PC-3 (cell line): Measurements from ENCODE around the genes POLR1H, ABCF1 and PPP1R18.

DNA sequence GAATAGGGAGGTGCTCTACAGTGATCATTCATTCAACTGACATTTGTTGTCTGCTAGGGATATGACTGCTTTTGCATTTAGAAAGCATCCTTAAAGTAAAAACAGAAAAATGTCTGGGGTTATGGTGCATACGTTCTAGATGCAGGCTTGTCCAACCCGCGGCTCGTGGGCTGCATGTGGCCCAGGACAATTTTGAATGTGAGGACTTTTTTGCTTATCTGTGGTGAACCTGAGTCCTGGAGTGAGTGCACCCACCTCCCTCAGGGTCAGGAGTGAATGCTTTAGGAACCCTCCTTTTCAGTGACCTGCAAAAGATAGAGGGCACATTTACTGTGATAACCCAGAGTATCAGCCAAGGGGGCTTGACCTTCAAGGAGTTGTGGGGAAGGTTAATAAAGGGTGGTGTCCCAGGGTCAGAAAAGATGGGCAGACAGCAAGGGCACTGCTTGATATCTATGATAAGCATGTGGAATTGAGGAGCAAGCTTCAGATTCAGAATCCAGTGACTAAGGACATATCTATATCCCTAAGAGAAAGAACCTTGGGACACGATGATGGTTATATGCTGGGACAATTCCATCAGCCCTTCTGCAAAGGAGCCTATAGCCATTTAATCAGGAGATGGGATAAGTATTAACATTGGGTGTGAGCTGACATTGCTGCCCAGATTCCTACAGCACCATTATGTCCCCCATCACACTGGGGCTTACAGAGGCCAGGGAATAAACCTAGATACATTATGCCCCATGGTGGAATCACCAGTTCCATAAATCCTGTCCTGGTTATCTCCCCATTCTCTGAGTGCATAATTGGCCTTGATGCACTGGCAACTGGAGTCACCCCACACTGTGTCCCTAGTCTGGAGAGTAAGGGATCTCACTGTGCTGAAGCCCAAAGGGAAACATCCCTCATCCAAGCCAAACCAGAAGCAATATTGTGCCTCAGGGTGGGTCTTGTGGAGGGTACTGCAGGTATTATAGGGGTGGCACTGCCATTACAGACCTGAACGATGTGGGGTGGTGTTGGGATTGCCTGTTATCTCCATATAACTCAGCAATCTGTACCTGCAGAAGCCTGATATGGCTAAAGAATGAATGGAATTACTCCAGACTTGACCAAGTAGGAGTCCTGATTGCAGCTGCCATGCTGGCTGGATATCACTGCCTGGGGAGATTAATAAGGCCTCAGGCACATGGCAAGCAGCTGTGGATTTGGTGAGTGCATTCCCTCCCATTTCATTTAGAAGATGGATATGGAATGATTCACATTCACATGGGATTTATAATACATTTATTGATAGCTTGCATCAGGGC lies 4.7 kb downstream of the HLA-A start:
- RAMPAGE, long total RNA: no peak

DNA sequence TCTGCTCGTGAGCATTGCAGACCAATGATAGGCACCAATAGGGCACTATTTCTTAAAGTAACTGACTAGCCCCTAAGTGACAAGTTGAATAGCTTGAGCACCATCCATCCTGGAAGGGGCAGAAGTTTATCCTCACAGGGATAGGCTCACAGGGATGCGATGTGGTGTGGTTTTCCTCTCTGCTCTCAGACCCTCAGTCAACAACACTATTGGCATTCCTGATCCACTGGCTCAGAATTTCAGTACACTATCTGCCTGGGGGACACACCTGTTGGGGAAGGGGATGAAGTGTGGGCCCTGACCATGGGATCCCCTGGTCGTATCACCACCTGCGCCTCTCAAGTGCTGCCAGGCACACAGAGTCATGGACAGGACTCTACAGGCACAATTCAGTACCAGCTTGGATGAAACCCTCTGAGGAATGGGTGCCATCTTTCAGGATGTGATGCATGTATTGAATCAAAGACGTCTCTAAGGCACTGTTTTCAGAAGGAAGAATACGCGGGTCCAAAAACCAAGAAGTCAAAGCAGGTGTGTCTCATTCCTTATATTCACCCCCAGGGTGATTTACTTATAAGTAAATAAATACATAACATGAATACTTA lies 6.8 kb downstream of the HLA-A start:
- RAMPAGE, long total RNA: no peak

DNA sequence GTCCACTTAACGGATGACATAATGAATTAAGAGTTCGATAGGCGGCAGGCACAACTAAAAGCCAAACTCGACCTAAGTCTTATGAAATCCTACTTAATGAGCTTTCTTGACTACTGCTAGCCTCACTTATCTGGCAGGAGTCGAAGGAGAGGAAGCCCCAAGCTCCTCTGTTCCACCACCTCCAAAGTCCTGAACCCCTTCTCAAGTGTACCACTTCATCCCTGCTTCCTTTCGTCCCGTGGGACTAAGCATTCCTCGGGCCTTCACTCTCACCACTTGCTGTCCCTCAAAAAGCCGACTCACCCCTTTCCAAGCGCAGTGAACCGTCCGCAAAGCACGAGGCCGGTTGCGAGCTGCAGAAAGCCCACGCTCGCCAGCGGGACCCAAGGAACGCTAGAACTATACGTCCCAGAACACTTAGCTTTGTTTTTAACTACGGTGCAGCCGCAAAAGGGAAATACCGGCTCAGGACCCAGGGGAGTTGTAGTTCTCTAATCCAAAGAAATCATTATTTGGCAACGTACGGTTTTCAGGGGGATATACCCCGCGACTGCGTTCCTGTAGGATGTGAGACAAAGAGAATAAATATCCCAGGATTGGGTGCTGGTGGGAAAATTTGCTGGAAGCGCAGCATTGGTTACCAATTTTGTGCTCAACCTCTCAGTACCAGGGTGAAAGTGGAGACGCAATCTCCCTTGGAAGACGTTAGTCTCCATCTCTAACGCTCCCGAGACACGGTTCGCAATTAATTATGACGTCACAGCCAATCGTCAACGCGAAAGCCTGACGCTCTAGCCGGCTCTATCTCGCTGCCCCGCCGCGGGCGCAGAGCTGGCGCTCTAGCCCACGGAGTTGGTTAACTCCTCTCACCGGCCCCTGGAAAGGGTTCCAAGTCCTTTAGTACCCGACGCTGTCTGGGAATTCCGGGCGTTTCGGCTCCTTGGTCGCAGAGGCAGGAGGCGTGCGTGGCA lies at the start of gene POLR1H:
POLR1H (plus strand) TSS at position 828 of the 971 bp plus-strand sequence.
- RAMPAGE, long total RNA: start-site peak on the minus strand centred at position 733 of the sequence, 29 bp wide, 51 and 20 reads in 2 replicates

- RAMPAGE, long total RNA: no peak
These were observed 670 bp downstream of the POLR1H start for GRCh38 chr6:30061715-30062154.

- RAMPAGE, long total RNA: no peak
These were observed 1.6 kb downstream of the TRIM31 start for GRCh38 chr6:30110921-30112113.

GRCh38 chr6:30161224-30161570 lies 186 bp upstream of the TRIM10 start:
- RAMPAGE, long total RNA: no peak

DNA sequence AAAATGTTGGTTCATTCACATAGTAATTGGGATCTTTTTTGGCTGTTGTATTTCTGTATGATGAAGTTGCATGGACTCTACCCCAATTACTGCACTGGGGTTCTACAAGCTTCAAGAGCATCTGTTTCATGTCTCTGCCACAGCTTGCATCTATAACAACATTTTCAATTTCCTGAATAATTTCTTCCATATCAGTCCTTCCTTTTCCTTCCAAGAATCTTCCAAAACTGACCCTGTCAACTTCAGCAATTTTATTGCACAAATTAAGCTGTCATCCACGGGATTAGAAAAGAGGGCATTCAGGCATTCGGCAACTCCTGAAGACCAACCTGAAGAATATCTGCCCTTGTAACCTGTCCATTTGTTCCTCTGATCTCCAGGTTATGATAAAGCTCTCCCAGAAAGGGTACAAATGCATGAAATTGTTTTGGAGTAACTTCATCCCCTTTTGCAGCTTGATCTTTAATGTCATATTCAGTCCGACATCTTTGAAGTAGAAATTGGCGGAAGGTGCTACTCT lies 23.8 kb downstream of the TRIM15 start:
- RAMPAGE, long total RNA: no peak

GRCh38 chr6:30357507-30358373 lies 12.8 kb downstream of the RPP21 start:
- RAMPAGE, long total RNA: no peak

DNA sequence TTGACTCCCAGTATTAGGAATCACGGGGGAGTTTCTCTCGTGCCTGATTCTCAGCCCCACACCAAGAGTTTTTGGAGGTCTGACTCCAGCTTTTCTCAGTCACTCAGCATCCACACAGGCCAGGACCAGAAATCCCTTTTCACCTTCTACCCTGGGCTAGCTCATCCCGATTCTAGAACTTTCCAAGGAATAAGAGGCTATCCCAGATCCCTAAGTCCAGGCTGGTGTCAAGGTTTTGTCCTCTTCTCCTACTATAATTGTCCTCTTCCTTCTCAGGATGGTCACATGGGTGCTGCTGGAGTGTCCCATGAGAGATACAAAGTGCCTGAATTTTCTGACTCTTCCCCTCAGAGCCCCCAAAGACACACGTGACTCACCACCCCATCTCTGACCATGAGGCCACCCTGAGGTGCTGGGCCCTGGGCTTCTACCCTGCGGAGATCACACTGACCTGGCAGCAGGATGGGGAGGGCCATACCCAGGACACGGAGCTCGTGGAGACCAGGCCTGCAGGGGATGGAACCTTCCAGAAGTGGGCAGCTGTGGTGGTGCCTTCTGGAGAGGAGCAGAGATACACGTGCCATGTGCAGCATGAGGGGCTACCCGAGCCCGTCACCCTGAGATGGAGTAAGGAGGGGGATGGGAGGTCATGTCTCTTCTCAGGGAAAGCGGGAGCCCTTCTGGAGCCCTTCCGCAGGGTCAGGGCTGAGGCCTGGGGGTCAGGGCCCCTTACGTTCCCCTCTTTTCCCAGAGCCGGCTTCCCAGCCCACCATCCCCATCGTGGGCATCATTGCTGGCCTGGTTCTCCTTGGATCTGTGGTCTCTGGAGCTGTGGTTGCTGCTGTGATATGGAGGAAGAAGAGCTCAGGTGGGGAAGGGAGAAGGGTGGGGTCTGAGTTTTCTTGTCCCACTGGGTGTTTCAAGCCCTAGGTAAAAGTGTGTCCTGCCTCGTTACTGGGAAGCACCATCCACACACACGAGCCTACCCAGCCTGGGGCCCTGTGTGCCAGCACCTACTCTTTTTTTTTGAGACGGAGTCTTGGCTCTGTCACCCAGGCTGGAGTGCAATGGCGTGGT lies 1.8 kb downstream of the HLA-E start:
- RAMPAGE, long total RNA: no peak

- RAMPAGE, long total RNA: start-site peak on the plus strand at chr6:30571420-30571464, 1,016 and 729 reads in 2 replicates
These were observed at the start of gene ABCF1 for GRCh38 chr6:30571359-30571914. TSS of gene ABCF1 (plus strand) at chr6:30571442.

DNA sequence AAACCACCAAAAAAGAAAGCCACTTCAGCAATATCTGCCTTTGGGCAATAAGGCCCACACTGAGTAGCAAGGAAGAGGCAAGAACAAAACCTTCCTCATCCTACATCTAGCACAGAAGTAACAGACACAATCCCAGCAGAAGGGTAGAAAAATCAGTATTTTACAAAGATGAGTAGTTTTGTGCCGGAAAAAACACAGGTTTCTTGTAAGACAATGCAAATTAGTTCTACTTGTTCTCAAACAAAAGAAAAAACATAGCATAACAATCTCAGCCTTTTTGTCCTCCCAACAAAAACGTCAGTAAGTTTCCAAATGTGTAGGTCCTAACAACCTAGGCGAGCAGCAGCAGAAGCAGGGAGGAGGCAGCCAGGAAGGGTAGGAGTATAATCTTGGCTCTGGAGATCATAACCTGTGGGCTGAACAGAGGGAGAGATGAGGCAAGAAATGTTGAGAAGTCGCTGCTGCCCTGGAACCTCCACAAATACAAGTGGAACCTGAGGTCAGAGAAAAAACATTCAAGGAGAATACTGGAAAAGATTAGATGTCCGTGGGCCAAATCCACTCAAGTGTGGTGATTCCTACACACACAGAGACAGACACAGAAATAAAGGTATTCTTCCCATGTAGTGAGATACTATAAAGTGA lies 5.6 kb downstream of the PPP1R10 start:
- RAMPAGE, long total RNA: no peak

- RAMPAGE, long total RNA: no peak
These were observed at the start of gene PPP1R18 for GRCh38 chr6:30686323-30687094. TSS of gene PPP1R18 (minus strand) at chr6:30686645.

DNA sequence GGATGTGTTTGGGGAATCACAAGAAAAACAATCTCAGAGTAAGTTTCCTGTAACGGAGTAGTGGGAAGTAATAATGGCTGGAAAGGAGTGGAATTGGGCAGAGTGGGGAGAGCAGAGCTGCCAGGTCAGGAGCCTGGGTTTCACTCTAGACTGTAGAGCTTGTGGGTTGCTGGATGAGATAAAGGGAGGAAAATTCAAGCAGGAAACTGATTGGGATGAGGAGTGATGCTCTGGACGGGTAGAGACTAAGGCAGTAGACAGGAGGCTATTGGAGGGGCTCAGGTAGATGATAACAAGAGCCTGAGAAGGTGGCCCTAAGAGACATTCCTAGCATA lies 3.1 kb upstream of the IER3 start:
- RAMPAGE, long total RNA: no peak

GRCh38 chr6:30765359-30765820 lies 21.0 kb upstream of the IER3 start:
- RAMPAGE, long total RNA: no peak

- RAMPAGE, long total RNA: no peak
These were observed 66.5 kb upstream of the IER3 start for GRCh38 chr6:30810620-30811405.

DNA sequence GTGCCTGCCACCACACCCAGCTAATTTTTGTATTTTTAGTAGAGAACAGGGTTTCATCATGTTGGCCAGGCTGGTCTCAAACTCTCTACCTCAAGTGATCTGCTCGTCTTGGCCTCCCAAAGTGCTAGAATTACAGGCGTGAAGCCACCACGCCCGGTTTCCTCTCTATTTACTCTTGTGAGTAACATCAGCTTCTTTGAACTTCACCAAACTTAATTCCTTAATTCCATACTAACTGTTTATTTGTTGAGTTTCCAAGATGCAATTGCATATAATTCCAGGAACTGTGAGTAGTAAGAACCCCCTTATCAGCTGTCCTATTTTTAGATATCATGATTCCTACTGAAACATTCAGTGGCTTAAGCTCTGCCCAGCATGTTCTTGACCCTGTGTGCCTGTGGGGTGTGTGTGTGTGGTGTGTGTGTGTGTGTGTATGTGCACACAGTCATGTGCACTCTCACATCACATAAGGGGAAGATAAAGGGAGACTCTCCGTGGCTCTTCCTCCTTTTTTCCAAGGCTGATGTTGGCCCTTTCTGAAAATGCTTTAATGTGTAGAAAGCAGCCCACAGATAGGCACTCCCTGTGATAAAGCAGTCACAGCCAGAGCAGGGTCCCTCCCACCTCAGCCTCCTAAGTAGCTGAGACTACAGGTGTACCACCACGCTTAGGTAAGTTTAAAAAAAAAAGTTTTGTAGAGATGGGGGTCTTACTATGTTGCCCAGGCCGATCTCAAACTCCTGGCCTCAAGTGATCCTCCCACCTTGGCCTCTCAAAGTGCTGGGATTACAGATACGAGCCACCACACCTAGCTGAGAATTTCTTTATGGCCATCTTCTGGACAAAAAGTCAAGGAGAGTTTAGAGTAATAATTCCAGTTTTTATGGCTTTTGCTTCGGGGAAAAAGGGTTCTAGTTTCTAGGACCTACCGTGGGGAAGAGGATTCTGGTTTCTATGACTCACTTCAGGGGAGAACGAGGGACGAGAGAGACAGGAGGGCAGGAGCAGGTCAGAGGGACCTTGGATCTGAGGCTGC lies 69.0 kb upstream of the IER3 start:
- RAMPAGE, long total RNA: no peak

GRCh38 chr6:30828028-30829003 lies 56.0 kb upstream of the DDR1 start:
- RAMPAGE, long total RNA: no peak

- RAMPAGE, long total RNA: no peak
These were observed 37.1 kb upstream of the DDR1 start for GRCh38 chr6:30847145-30847626.

DNA sequence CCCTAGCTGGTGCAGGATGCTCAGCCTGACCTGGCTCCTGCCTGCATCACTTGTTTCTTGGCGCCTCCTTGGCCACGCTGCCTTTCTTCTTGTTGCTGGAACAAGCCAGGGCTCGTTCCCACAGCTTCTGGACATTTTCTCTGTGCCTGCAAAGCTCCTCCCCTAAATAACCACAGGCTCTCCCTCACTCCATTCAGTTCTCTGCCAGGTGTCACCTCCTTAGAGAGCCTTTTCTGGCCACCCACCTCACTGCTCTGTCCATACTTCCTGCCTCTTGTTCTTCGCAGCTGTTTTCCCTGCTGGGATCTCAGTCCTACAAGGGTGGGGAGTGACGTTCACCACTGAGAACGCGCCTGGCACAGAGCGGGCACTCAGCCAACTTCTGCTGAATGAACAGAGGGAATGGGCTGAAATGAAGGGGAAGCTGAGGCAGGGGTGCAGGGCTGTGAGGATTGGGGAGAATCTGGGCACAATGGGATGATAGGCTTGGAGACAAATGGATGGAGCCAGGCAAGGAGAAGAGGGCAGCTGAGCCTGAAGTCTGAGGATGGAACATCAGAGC lies 6.0 kb downstream of the DDR1 start:
- RAMPAGE, long total RNA: no peak

DNA sequence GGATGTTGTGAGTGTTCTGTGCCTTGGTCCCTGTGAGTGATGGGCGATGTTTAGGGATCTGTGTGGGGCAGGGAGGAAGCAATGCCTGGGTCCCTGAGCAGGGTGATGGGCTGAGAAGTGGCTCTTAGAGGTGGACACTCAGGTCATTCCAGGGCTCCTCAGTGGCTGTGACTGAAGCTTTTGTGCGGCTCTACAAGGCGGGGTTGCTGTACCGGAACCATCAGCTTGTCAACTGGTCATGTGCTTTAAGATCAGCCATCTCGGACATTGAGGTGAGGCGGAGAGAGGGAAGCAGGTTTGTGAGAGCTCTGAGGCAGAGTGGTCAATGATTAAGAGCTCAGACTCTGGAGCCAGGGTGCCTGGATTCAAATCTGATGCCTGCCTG lies 2.9 kb downstream of the VARS2 start:
- RAMPAGE, long total RNA: no peak